Lung (tissue), 4 donors: ENCODE measurements around a stretch of chr15.

DNA sequence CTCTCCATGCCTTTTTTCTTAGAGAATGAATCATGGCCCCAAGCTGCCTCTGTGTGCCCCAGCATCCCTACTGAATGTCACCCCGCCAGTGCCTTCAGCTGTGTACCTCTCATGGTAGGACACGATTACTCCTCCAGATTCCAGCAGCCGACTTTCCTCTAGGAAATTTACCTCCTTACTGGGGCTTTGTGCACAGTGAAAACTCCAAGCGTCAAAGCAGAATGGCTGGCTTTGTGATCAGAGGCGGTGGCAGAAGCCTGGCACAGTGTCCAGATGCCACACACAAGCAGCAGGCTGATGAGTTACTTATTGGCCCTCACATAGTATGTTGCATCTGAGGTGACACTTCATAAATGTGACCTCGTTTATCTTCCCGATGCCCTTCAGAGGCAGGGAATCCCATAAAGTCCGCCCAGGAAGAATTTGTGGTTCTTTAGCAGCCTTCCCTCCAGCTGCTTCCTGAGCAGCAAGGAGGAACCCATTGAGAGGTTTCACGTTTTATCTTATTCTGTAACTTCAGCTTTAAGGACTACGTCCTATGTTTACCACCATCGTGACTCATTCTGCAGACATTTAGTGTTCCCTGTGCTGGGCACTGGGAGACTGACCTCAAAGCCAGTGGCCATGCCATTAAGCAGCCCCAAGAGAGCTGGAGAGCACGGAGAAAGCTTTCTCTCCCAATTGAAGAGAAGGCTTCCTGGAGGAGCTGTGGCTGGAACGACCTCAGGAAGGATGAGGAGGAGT lies 107.1 kb upstream of the C15orf61 start:
- PRO-cap = no peak
- RAMPAGE, long total RNA = no peak
- RRBS = no CpG with 5 or more reads among the region's 13 CpGs

GRCh38 chr15:67706139-67706631 lies 119.1 kb upstream of the SKOR1 start:
- PRO-cap = no peak
- RAMPAGE, long total RNA = no peak
- RRBS = no CpG with 5 or more reads among the region's 3 CpGs

DNA sequence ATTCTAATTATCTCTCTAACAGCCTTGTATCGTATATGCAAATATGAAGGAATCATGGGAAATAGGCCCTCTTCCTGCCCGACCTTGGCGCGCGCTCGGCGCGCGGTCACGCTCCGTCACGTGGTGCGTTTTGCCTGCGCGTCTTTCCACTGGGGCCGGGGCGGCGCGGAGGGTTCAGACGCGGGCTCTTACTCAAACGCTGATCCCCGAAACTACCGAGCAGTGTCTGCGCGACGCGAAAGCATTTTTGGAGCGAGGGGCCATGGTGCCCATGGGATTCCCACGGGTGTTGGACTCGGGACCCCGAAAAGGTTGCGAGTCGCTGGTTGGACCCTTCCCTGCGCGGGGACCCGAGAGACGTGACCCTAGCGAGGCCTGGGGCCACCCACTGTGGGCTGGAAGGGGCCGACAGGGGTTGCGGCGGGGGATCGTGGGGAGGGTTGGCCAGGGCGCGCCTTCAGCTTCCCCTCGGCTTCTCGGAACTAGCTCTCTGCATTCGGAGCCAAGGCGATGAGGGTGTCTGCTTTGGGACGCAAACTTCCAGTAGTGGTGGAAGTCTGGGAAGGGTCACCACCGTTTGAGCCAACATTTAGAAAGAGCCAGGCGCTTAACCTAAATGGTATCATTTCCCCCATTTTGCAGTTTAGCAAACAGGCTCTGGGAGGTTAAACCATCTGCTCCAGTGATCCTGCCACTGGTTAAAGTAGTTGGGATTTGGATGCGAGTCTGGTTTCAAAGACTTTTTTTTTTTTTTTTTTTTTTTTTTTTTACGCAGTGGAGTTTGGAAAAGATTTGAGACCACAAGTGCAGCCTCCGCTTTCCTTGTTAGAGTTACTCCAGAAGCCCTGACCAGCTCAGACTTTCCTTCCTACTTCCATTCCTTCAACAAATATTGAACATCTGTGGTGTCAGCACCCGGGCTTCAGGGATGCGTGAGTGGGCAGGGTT lies 15.2 kb downstream of the SKOR1 start:
- PRO-cap = unidirectional peak, plus-strand start at position 163 of the sequence
- RAMPAGE, long total RNA = no peak
- RRBS = no CpG with 5 or more reads among the region's 57 CpGs

GRCh38 chr15:67914337-67915378 lies 89.3 kb downstream of the SKOR1 start:
- PRO-cap = no peak
- RAMPAGE, long total RNA = no peak
- RRBS = no CpG with 5 or more reads among the region's 8 CpGs

GRCh38 chr15:67961308-67961753 lies 92.8 kb upstream of the PIAS1 start:
- PRO-cap = no peak
- RAMPAGE, long total RNA = no peak
- RRBS = no CpG with 5 or more reads among the region's 2 CpGs

DNA sequence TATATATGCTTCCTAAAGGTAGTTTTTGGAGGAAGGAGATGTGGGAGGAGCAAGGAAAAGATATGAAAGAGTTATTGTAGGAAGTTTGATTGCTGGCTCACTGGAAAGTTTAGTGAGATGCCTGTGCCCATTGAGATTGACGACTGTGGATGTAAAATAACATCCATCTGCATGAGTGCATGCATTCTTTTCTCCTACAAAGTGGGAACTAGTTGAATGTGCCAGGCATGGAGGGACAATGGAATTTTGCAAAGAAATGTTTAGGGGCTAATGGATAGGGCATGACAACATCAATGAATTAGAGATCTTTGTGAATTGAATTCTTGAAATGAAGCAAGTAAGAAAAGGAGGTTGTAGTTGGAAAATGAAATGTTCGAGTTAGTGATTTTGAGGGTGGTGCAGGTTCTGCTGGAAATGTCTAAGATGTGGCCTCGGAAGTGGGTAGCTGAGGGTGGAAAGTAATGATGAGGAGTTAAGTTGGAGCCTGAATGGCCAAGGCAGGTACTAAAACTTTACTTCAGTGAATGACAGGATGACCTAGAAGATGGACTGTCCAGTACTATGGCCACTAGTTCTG lies 16.0 kb downstream of the PIAS1 start:
- PRO-cap = no peak
- RAMPAGE, long total RNA = no peak
- RRBS = no CpG with 5 or more reads among the region's 3 CpGs

DNA sequence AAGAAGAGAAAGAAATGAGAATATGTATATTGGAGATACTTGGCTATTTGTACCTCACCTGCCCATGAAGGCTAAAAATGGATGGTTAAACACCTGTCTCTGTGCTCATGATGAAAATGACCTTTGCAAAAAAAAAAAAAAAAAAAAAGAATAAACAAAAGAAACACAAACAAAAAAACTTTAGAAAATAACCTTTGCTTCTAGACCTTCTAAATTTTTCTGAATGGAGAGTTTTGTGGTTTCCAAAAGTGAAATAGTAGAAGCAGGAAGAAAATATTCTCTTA lies 52.1 kb downstream of the PIAS1 start:
- PRO-cap = no peak
- RAMPAGE, long total RNA = no peak

DNA sequence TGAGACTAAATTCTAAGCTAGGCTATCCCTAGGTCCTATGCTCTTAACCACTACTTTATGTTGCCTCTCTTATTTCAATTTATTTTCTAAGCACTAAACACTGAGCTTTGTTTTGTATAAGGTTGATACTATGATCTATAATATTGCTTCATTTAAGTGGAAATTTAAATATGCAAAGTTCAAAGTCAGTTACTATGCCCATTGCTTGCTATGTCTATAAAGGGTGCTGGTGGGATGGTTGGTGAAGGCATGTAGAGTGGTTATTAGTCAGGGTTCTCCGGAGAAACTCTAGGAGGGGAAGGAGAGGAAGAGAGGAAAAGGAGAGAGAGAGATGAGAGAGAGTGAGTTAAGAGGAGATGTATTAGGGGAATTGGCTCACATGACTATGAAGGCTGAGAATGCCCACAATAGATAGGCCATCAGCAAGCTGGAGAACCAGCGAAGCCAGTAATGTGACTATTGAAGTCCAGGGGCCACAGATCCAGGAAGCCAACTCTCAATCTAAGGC lies 42.9 kb downstream of the CALML4 start:
- PRO-cap = no peak
- RAMPAGE, long total RNA = no peak
- RRBS = no CpG with 5 or more reads among the region's 2 CpGs

- PRO-cap = no peak
- RAMPAGE, long total RNA = no peak
- RRBS = no CpG with 5 or more reads among the region's 5 CpGs
Observed at GRCh38 chr15:68184763-68185663, 20.1 kb downstream of the CALML4 start.

DNA sequence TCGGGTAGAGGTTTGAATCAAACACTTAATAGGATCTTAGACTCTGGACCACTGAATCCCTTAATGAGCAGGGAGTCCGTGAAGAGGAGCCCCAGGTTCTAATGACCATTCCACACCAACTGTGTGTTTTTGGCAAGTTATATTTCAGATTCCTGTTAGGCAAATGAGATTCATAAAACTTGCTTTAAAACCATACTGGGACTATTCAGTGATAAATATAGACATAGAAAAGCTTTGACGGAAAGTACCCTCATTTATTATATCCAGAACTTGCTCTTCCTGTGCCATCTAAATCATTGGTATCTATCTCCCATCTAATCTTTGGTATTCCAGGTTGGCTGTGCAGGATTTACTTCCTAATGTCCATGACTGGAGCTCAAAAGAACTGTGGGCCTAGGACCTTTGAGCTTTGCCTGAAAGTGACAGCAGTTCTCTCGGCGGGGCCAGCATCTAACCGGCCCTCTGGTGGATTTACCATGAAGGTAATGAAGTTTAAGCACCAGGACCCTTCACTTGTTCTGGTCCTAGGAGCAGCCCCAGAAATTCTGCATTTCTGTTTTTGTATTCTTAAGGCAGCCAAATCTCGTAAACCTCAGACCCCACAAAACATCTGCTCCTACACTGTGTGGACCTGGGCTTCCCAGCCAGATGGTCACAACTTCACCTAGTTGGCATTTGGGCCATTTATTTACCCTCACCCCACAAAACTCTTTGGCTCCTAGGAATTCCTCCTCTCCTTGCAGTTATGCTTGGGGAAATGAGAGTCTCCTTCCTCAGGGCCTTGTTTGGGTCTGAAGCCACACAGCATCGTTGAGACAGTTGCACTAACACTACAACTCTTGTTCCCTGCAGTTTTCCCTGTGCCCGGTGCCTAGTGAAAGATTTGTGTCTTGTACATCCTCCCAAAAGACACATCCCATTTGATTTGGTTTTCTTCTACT lies 13.0 kb downstream of the CALML4 start:
- PRO-cap = no peak
- RAMPAGE, long total RNA = no peak
- RRBS = no CpG with 5 or more reads among the region's 9 CpGs

DNA sequence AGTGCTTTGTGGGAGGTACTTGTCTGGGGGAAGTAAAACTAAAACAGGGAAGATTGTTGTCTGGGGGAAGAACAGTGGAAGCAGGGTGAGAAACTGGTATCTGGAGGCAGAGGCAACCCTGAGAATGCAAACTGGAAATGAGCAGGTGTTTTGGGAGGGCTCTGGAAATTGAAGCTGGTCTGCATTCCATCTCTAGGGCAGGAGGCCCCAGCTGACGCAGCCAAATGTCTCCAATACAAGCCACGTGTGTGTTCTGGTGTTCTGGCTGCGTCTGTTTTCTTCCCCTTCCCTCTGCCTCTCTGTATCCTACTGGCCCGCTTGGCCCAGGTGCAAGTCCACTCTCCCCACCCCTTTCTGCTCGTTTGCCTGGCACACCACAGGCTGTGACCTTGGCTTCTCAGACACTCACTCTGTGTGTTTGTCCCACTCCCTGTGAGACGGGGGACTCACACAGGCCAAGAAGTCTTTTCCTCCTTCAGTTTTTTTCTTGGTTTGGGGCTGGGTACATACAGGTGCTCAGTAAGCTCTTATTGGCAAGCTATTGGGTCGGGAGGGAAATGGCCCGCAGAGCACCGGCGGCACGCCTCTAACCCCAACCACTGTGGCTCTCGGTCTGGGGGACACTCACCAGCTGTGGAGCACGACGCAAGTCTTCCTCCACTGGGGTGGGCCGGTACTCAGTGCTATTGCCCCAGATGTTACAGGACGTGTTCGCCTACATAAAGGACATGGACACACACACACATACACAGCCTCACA lies 33.0 kb downstream of the FEM1B start:
- PRO-cap = no peak
- RAMPAGE, long total RNA = no peak
- RRBS = 87% methylated on average over 3 of the region's 17 CpGs

GRCh38 chr15:68365930-68366749 lies 65.8 kb downstream of the ITGA11 start:
- PRO-cap = no peak
- RAMPAGE, long total RNA = no peak
- RRBS = no CpG with 5 or more reads among the region's 17 CpGs

DNA sequence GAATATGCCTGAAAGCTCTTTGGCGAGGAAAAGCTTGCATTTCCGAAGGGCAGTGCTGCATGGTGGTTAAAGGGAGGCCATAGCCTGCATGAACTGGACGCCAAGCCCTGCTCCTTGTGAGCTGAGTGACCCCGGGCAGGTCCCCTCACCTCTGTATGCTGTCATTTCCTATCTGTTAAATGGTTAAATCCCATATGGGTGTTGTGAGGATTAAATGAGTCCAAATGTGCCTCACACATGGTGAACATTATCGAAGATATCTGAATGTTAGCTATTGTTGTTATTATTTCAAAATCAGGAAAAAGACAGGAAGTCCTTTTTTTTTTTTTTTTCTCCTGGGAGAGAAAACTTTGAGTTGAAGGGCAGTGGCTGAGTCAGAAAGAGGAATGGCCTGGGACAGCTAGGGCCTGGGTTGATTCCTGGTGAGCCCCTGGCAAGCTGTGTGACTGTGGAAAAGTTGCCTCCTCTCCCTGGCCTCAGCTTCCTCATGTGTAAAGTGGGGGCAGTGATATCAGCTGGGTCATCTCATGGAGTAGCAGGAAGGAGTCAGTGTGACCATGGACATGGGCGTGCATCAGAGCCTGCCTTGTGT lies 63.3 kb downstream of the ITGA11 start:
- PRO-cap = no peak
- RAMPAGE, long total RNA = no peak
- RRBS = no CpG with 5 or more reads among the region's 6 CpGs

DNA sequence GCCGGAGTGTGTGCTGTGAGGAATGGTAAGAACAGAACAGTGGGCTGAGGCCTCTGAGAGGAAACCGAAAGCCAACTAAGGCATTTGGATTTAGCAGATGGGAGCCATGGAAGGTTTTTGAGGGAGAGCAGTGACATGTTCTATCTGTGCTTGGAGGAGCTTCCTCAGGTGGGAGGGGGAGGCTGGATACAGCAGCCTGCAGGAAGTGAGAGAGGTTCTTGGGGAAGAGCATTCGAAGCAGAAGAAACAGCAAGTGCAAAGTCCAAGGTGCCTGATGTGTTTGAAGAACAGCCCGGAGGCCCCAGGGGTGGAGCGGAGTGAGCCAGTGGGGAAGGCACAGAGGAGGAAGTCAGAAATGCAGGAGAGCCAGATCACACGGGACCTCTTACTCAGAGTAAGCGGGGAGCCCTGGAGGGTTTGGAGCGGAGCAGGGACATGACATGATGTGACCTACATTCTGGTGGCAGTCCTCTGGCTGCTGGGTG lies 10.9 kb downstream of the ITGA11 start:
- PRO-cap = no peak
- RAMPAGE, long total RNA = no peak
- RRBS = no CpG with 5 or more reads among the region's 8 CpGs

DNA sequence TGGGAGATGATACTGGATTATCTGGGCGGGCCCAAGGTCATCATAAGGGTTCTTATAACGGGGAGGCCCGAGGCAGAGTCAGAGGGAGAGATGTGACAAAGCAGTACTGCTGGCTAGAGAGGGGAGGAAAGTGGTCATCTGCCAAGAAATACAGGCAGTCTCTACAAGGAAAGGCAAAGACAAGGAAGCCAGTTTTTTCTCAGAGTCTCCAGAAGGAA lies 66.2 kb upstream of the CORO2B start:
- PRO-cap = no peak
- RAMPAGE, long total RNA = no peak
- RRBS = no CpG with 5 or more reads among the region's 3 CpGs

DNA sequence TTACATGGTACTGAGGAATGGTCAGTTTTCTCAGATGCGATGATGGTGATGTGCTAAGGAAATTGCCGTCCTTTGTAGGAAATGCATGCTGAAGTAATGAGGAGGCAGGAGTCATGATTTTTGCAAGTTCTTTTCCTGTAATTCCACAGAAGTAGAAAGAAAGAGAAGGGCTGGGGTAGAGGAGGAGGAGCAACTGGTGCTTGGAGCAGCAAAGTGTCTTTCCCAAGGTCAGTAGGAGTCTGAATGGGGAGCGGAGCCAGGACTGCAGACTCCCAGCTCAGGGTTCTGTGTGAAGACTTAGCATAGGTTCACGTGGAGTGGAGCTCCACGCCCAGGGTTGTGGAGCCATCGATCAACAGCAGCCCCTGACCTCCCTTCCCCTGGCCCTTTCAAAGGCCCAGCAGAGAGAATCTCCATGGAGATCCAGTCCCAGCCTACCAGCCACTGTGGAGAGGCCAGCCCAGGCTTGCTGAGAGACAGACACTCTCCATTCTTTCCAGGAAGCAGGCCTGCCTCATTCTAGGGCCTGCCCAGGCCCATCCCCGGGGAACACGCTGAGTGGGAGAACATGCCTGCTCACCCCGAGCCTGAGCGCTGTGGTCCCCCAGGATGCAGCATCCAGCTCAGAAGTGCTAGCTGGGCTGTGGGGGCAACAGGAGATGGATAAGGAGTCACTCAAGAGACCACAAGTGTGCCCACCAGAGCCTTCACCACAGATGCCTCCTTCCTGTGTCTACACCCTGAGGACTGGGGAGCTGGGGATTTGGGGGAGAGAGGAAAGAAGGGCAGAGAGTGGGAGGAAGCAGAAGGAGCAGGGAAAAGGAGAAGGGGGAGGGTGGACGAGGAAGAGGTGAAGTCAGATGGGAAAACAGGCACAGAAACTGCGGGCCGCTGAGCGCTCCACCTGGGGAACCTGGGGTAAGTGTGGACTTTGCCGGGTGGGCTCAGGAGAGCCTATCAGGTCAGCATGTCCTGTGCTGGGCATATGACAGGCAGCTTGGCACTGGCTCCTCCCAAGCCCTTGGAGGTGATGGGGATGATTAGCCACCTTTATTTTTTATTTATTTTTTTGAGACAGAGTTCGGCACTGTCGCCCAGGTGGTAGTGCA lies 62.2 kb downstream of the CORO2B start:
- PRO-cap = no peak
- RAMPAGE, long total RNA = no peak
- RRBS = no CpG with 5 or more reads among the region's 17 CpGs

GRCh38 chr15:68775943-68776310 lies 44.8 kb downstream of the ANP32A start:
- PRO-cap = no peak
- RAMPAGE, long total RNA = no peak
- RRBS = no CpG with 5 or more reads among the region's 1 CpG

GRCh38 chr15:68782690-68783415 lies 37.8 kb downstream of the ANP32A start:
- PRO-cap = no peak
- RAMPAGE, long total RNA = no peak
- RRBS = 92% methylated on average over 2 of the region's 15 CpGs

GRCh38 chr15:68793197-68793802 lies 27.4 kb downstream of the ANP32A start:
- PRO-cap = no peak
- RAMPAGE, long total RNA = no peak
- RRBS = no CpG with 5 or more reads among the region's 10 CpGs

DNA sequence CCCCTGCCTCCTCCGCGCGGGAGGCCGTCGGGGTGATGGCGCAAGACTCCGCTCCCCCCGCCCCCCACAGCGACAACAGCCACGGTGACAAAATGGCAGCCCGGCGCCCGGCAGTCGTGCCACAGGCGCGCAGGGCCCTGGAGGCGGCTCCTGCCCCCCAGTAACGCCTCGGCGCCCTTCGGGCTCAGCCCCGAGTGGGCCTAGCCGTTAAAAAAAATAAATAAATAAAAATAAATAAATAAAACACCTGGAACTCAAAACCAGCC lies 2.9 kb downstream of the ANP32A start:
- PRO-cap = no peak
- RAMPAGE, long total RNA = no peak
- RRBS = 2% methylated on average over 8 of the region's 23 CpGs